ENCODE results near the gene SLC22A31.

GRCh38 chr16:89064763-89065095, 28.9 kb upstream of the ACSF3 start:
- PRO-cap: no peak
- RAMPAGE, long total RNA, 4 experiments: no peak in any of the 4 experiments

DNA sequence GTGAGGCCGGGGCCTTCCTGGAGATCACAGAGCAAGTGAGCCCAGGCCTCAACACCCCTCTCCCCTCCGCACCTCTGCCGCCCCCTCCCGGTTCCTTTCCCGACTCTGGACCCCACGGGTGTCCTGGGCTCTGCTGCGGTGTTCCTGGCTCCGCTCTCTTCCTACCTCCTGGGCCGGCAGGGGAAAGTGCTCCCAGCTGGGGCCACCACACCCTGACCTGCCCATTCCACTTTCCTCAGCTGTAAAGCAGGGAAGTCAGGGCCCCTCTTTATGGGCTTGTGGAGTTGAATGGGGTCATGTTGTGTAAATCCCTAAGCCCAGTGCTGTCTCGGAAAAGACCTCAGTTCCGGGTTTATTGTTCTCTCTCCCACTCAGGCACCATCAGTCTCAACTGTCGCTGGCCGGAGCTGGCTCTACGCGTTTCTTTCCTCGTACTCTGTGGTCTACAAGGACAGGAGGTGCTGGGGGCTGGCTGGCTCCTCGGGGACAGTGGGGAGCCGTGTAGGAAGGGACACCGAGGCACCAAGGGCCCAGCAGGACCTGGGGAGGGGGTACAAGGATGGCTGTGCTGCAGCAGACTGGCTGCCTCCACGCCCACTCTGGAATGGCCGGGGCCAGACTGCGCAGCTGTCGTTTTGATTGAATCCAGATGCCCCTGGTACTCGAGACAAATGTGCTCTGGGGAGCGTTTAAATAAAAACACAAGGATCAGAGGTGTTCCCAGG, 21.8 kb upstream of the ACSF3 start:
- PRO-cap: bidirectional peak, plus-strand start at position 358 of the sequence, minus-strand start at position 159 of the sequence
- RAMPAGE, long total RNA, 4 experiments: no peak in any of the 4 experiments

DNA sequence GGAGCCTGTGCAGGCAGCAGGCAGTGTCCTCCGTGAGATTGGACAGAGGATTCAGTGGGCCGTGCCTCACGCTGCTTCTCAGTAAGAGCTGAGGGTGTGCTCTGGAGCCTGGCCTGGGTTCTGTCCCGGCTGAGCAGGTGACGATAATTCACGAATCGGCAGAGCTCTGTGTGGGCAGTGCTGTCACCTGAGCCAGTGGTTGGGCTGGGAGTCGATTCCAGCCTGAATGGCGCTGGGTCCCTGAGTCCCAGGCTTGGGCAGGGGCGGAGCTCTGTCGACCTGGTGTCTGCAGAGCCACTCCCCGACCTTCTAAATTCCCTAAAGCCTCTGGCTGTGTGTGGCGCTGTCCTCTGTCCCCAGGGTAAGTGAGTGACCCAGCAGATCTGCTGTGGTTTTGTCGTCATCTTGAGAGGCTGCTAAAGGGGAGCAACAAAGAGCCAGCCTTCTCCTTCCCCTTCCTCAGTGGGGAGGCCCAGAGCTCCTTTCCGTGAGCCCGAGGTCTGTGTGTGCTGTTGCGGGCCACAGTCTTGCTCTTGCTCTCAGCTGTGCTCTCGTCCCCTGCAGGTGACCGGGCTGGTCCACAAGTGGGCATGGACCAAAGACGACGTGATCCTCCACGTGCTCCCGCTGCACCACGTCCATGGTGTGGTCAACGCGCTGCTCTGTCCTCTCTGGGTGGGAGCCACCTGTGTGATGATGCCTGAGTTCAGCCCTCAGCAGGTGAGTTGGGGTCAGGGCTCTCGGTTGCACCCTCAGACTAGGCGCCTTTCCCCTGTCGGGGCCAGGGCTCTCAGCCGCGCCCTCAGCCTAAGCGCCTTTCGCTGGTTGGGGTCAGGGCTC, 8.6 kb downstream of the ACSF3 start:
- PRO-cap: bidirectional peak, plus-strand start at position 368 of the sequence, minus-strand start at position 122 of the sequence
- RAMPAGE, long total RNA, 4 experiments: start-site peak on the plus strand in 2 of 4 experiments, centred at positions 353 to 367 of the sequence, 43 to 53 reads per replicate

- PRO-cap: no peak
- RAMPAGE, long total RNA, 4 experiments: no peak in any of the 4 experiments
Observed at GRCh38 chr16:89154741-89155619, 16.6 kb upstream of the CDH15 start.

DNA sequence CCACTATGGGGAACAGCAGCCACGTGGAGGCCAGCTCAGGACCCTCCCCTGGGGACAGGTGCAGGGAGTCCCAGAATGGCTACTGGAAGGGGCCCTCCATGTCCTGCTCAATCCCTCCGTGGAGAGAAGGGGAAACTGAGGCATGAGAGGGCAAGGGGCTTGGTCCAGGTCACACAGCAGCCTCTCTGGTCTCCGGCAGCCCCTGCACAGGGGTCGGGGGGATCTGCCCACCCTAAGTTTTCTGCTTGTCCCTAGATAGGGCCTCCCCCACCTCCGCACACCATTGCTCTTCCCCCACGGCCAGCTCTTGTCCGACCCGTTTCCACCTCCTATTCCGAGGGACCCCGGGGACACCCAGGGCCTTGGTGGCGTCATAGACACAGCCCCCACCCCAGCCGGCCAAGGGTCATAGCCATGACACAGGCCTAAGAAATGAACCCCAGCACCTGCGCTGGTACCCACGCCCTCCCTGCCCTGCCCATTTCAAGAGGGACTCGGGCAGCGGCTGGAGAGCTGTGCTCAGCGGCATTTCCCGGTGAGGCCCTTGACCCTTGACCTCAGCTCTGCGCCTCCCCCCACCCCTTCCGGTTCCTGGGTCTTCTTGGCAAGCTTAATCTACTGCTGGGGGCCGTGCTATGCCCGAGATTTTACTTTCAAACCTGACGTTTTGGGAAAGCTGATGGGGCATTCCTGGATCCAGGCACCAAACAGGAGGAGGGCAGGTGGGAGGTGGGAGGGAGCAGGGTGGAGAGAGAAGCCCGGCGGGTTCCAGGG, at the start of gene SLC22A31:
Gene SLC22A31 (minus strand): TSS at position 724 of the 774 bp plus-strand sequence.
- PRO-cap: no peak
- RAMPAGE, long total RNA, 4 experiments: no peak in any of the 4 experiments

- PRO-cap: bidirectional peak, plus-strand start at chr16:89201970, minus-strand start at chr16:89201654; unidirectional peak, plus-strand start at chr16:89201997
- RAMPAGE, long total RNA, 4 experiments: no peak in any of the 4 experiments
Observed at GRCh38 chr16:89201344-89202047, 1.2 kb upstream of the SLC22A31 start.

- PRO-cap: bidirectional peak, plus-strand start at chr16:89247703, minus-strand start at chr16:89247423
- RAMPAGE, long total RNA, 4 experiments: no peak in any of the 4 experiments
Observed at GRCh38 chr16:89247559-89248177, 30.2 kb downstream of the ZNF778 start.

DNA sequence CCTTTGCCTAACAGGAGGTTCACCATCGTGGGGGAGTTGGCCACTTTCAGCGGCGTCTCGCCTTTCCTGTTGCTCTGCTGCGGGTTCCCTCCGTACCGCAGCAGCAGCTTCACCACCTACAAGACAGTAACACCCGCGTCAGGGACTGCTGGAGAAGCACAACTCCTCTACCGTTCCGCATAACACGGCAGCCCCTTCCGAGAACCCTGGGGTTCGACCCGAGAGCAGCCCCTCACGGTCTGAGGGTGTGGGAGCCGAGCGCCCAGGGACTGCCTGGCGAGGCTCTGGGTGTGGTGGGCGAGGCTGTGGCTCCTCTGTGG, 68.5 kb downstream of the ZNF778 start:
- PRO-cap: no peak
- RAMPAGE, long total RNA, 4 experiments: start-site peak on the minus strand in 1 of 4 experiments, centred at position 136 of the sequence, 17 reads per replicate

DNA sequence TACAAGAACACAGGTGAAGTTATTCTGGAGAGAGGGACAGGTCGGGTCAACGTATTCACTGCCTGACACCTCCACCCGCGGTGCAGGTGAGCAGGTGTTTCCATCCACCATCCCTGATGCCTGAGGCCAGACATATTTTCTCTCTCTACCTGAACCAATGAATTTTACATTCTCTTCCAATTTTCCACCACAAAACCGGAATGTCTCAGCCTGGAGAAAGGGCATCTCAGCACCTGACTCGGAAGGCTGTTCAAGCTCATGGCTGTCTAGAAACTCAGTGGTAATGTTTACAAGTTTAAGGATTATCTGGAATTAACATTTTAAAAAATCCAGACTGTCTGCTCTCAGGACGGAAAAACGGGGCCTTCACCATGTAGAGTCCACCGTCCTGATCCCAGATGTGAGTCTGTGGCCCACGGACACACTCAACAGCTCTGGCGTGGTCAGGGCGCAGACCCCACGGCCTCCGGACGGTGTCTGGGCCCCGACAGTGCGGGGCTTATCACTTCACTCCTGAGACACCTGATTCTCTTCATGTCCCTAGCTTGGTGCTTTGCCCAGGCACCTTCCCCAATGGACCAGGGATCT, 101.4 kb downstream of the ZNF778 start:
- PRO-cap: no peak
- RAMPAGE, long total RNA, 4 experiments: no peak in any of the 4 experiments

DNA sequence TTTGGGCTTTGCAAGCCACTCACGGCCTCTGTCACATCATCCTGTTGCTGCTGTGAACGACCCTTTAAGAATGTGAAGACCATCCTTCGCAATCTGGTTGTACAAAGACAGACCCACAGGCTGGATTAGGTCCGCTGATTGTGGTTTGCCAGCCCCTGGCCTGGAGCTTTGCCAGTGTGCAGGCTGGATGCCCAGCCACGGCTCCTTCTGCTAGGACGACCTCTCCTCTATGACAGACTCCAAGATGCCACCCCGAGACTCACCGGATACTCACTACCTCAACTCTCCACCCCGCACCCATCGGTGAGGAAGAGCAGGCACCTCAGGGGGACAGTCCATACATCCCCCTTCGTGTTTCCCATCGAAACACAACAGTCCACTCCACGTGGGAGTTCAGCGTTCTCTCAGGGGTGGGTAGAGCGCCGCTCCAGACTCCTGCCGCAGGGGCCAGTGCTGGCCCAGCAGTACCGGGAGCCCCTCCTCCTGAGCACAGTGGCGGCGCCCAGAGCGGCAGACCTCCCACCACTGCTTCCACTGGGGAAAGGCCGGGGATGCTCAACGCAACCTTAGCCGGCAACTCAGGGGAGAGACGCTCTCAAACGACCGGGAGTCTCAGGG, 123.4 kb downstream of the ANKRD11 start:
- PRO-cap: no peak
- RAMPAGE, long total RNA, 4 experiments: no peak in any of the 4 experiments

- PRO-cap: no peak
- RAMPAGE, long total RNA, 4 experiments: no peak in any of the 4 experiments
Observed at GRCh38 chr16:89385495-89385901, 104.9 kb downstream of the ANKRD11 start.

- PRO-cap: no peak
- RAMPAGE, long total RNA, 4 experiments: no peak in any of the 4 experiments
Observed at GRCh38 chr16:89389476-89390196, 100.7 kb downstream of the ANKRD11 start.

DNA sequence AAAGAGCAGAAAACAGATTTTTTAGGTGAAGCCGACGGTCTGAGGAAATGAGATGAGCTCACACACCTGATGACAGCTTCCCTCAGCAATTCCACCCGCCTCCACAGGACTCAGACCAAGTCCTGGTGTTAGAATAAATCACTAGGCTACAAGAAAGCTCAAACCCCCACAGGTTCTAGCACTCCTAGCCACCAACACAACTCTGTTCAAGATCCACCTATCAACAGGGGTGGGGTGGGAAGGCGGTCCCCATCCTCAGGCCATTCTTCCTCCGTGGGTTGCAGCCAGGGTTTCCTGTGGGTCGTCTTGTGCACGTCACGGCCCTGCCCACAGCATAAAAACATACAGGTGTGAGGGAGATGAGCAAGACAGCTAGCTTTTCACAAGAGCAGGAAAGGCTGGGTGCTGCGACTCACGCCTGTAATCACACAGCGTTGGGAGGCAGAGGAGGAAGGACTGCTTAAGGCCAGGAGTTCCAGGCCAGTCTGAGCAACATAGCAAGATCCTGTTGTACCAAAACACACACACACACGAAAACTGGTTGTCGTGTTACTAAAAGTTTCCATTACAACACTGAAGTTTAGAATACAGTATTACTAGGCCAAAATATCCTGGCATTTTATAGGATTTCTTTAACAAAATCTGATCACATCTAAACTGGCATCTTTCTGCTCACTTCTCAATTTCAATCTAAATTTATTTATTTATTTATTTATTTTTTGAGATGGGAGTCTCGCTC, 81.1 kb downstream of the ANKRD11 start:
- PRO-cap: unidirectional peak, plus-strand start at position 431 of the sequence
- RAMPAGE, long total RNA, 4 experiments: no peak in any of the 4 experiments

DNA sequence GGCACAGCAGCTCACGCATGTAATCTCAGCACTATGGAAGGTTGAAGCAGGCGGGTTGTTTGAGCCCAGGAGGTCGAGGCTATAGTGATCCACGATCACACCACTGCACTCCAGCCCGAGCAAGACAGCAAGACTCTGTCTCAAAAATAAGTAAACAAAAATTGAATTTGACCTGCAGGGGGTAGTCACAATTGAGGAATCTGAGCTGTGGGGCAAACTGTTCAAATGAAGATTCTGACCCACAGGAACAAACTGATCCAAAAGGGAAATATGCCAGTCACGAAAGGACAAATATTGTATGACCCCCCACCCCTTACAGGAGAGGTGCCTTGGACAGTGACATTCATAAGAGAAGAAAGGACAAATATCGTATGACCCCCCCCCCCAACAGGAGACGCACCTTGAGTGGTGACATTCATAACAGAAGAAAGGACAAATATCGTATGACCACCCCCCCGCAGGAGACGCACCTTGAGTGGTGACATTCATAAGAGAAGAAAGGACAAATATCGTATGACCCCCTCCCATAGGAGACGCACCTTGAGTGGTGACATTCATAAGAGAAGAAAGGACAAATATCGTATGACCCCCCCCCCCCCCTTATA, 29.7 kb downstream of the ANKRD11 start:
- PRO-cap: no peak
- RAMPAGE, long total RNA, 4 experiments: start-site peak on the minus strand in 1 of 4 experiments, centred at position 125 of the sequence, 5 reads per replicate

GRCh38 chr16:89484690-89485297, 5.6 kb downstream of the ANKRD11 start:
- PRO-cap: no peak
- RAMPAGE, long total RNA, 4 experiments: no peak in any of the 4 experiments

DNA sequence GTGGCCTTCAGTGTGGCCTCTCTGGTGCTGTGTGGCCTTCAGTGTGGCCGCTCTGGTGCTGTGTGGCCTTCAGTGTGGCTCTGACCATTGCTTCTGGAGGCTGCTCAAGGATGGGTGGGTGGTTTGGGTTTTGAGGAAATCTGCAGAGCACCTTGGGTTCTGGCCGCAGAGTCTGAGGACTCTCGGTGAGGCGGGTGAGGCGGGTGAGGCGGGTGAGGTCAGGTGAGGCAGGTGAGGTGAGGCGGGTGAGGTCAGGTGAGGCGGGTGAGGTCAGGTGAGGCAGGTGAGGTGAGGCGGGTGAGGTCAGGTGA, 24.3 kb upstream of the RPL13 start:
- PRO-cap: no peak
- RAMPAGE, long total RNA, 4 experiments: no peak in any of the 4 experiments

DNA sequence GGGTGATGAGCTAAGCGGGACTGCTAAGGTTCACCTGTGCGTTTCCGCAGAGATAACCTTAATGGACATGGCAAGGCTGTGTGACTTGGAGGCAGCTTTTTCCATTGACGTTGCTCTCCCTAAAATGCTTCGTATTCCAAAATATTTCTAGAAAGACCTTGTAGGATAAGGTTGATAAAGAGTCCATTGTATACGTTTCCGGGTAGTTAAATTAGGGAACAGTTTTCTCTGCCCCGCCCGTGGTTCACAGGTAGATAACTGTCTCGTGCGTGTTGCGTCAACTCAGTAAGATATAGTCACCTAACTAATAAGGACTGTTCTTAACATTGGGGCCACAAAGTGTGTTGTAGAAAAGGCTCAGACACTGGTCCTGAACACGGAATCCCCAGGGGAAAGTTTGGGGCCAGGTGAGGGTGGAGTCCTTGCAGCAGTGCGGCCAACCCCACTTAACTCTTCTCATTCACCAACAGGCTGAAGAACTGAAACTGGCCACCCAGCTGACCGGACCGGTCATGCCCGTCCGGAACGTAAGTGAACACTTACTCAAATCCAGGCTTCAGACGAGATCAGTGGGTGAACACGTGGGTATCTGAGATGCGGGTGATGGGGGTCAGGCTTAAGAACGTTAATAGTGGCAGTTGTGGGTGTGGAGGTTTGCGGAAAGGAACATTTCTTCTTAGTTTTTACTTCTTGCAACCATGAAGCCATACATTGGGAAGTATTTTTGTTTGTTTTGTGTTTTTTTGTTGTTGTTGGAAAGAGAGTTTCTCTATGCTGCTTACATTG, 1.6 kb downstream of the RPL13 start:
- PRO-cap: no peak
- RAMPAGE, long total RNA, 4 experiments: start-site peak on the plus strand in 1 of 4 experiments, centred at position 472 of the sequence, 22 reads per replicate

DNA sequence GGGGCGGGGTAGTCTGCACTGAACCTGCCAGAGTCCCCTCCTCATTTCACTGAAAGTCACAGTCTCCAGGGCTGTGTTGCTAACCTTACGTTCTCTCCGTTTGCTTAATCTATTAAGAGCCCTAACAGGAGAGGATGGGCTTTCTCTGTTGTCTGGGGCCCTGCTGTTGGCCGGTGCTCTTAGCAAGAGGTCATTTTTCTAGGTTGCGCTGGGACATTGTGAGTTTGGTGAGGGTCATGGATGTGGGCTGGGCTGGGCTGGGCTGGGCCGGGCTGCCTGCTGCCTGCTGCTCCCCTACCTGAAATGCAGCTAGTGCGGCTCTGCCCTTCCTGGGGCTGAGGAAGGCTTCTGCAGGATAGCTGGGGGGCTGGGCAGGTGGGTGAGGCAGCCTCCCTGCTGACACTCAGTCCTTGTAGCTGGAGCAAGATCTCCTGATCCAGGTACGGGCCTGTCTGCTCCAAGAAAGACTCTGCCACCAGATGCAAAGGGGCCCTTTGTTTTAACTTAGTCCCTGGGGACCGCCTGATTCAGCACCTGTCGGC, 4.6 kb downstream of the RPL13 start:
- PRO-cap: no peak
- RAMPAGE, long total RNA, 4 experiments: no peak in any of the 4 experiments

DNA sequence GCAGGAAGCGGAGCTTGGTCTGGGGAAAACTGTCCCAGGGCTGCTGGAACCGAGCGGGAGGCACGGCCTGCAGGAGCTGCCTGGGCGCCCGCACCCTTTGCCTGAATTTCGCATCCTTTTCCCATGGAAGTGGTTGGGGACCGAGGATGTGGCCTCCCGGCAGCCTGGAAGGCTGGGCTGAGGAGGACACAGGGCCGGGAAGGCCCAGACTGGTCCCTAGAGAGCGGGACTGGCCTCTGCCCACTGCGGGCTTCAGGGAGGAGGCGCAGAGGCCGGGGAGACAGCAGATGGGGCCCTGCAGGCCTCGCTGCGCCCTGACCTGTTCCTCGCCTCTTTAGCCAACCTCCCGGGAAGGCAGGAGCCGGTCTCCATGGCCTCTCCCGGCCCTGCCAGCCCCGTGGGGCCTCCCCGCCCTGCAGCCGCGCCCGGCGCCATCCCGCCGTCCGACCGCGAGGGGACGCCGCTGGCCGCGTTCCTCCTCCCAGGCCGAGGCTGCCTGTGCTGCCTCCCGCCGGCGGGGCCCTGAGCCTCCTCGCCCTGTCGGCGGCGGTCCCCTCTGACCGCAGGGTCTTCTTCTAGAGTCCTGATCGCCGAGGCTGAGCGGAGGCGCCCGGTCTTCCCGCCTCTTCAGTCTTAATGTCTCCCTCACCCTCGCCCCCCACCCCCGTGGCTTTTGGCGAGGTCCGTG, 1.1 kb upstream of the CPNE7 start:
- PRO-cap: no peak
- RAMPAGE, long total RNA, 4 experiments: no peak in any of the 4 experiments

- PRO-cap: unidirectional peak, minus-strand start at chr16:89658794
- RAMPAGE, long total RNA, 4 experiments: no peak in any of the 4 experiments
Observed at GRCh38 chr16:89658580-89659048, 978 bp downstream of the SPATA33 start.